Breast epithelium (tissue), 2 donors: ENCODE measurements around a stretch of chr6.

- PRO-cap, result no peak
- RAMPAGE, long total RNA, 2 experiments, result no peak in any of the 2 experiments
Measured at GRCh38 chr6:146770231-146770544, 171.4 kb downstream of the ADGB start.

DNA sequence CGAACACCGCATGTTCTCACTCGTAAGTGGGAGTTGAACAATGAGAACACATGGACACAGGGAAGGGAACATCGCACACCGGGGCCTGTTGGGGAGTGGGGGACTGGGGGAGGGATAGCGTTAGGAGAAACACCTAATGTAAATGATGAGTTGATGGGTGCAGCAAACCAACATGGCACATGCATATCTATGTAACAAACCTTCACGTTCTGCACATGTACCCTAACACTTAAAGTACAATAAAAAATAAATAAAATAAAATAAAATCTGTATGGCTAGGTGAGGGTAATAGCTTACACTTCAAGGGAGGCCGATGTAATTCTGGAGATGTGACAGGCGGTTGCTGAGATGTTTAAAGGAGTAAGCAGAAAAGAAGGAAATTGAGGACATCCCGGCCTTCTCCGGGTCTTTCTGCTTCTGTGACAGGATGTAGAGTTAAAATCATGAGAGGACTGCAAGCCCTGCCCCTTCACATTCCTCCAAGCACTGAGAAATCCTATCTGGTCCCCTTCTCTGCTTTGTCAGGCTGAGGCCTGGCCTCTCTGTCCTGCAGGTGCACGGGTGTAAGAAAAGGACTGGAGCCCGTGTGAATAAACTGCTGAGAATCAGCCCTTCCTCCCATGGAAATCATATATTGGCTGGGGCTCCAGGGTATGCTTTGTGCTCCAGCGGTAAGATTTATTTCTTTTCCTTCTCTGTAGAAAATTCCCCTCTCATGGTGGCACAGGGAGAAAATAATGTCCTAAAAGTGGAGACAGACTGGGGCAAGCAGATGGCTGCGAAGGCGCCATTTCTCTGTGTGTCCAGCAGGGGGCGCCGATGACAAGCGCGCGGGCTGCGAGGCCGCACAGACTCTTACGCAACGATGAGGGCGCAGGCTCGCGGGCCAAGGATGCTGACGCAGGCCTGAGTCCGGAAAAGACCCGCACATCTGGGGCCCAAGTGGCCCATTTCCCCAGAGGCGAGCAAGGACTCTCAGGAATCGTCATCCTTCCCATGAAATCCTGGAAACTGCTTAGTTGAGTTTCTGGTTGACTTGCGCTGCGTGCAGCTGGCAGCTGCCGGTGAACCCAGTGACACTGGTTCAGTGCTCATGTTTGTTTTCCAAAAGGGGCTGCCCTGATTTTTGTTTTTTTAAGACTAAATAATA is 258.4 kb downstream of the ADGB start:
- PRO-cap, result no peak
- RAMPAGE, long total RNA, 2 experiments, result no peak in any of the 2 experiments

GRCh38 chr6:146889253-146889644 is 290.5 kb downstream of the ADGB start:
- PRO-cap, result no peak
- RAMPAGE, long total RNA, 2 experiments, result no peak in any of the 2 experiments

DNA sequence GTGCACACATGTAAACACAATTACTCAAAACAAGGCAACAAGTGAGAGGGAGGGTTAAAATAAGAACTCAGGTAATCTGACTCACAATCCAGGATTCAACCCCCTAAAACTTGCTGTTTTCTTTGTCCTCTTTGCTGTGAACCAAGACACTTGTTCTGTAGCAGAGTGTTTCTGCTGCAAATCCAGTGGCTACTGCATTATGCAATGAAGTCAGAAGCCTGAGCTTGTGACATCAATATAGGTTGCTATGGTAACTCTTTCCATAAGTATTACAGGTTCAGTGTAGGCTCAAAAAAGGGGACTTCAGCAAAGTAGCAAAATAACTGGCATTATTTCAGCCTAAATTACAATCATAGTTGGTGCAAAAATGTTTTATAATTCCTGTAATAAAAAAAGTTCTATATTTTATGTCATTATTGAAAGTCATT is 72.4 kb upstream of the STXBP5 start:
- PRO-cap, result no peak
- RAMPAGE, long total RNA, 2 experiments, result no peak in any of the 2 experiments

- PRO-cap, result no peak
- RAMPAGE, long total RNA, 2 experiments, result no peak in any of the 2 experiments
Measured at GRCh38 chr6:147175315-147175514, 29.0 kb upstream of the STXBP5 start.

GRCh38 chr6:147222008-147222952 is 18.1 kb downstream of the STXBP5 start:
- PRO-cap, result no peak
- RAMPAGE, long total RNA, 2 experiments, result no peak in any of the 2 experiments

DNA sequence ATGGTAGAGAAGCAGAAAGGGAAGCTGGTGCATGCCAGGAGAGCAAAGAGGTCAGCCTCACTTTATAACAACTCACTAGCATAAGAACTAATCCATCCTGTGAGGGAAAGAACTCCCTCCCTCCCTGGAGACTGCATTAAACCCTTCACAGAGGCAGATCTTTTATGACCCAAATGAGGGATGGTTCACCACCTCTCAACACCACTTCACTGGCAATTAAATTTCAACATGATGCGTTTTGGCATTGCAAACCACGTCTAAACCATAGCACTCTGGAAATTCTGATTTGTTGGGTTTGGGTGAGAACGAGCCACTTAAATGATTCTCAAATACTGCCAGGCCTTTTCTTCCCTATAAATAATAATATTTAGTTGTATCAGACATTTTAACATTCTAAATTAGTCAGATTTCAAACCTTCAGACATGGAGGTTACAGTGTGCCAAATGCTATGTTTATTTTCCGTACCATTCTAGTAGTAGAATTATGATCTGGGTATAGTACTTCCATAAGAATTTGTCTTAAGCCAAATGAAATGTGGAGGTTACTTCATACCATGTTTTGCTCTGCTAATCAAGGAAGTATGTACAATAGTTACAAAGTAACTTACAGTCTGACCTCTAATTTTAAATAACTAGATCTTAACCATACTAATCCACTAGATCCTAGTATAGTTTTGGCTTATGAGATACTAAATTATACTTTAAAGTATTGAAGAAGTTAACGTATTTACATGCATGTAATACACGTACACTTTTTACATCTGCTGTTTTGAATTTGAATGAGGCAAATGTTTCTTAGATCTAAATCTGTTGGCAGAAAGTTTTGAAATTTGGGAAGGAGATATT is 34.3 kb downstream of the STXBP5 start:
- PRO-cap, result no peak
- RAMPAGE, long total RNA, 2 experiments, result no peak in any of the 2 experiments

- PRO-cap, result no peak
- RAMPAGE, long total RNA, 2 experiments, result no peak in any of the 2 experiments
Measured at GRCh38 chr6:147331402-147332817, 127.7 kb downstream of the STXBP5 start.

- PRO-cap, result no peak
- RAMPAGE, long total RNA, 2 experiments, result no peak in any of the 2 experiments
Measured at GRCh38 chr6:147341430-147342516, 137.6 kb downstream of the STXBP5 start.

- PRO-cap, result unidirectional peak, plus-strand start at chr6:147510156
- RAMPAGE, long total RNA, 2 experiments, result no peak in any of the 2 experiments
Measured at GRCh38 chr6:147509687-147510347, 1.3 kb downstream of the SAMD5 start.

GRCh38 chr6:147619874-147620234 is 111.4 kb downstream of the SAMD5 start:
- PRO-cap, result no peak
- RAMPAGE, long total RNA, 2 experiments, result no peak in any of the 2 experiments

DNA sequence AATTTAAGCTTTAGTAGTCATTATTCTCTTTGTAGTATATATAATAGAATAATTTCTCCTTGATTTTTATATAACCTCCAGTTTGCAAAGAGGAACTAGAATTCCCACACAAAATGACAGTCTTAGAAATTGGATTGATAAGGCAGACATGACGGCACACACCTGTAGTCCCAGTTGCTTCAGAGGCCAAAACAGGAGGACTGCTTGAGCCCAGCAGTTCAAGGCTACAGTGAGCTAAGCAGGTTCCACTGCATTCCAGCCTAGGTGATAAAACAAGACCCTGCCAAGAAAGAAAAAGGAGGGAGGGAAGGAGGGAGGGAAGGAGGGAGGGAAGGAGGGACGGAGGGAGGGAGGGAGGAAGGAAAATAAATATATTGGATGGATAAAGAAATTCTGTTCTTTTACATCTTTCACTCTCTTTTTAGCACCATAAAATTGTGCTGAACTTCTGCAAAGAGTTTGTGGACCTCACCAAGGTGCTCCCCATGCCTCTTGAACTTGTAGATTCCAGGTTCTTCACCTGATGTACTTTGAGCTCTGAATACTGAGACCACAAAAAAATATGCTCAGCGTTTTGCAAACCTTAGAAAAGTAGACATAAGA is 77.5 kb upstream of the SASH1 start:
- PRO-cap, result no peak
- RAMPAGE, long total RNA, 2 experiments, result no peak in any of the 2 experiments

DNA sequence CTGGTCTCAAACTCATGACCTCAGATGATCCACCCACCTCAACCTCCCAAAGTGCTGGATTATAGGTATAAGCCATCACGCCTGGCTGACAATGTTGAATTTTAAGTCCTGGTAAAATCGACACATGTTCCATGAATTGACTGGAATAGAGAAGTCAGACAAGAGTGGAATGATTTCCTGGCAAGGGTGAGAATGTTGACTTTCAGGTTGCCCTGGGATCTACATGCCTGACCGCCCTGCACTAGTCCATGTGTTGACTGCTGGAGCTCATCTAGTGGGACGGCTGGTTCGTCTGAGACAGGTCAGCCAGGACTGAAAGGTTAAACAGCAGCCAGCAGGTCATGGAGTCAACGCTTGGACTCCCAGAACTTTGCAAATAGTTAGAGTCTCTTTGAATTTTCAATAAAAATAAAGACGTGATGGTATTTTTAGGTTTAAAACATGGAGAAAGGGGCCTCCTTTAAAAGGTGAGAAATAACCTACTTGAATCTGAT is 88.8 kb downstream of the SASH1 start:
- PRO-cap, result no peak
- RAMPAGE, long total RNA, 2 experiments, result no peak in any of the 2 experiments

DNA sequence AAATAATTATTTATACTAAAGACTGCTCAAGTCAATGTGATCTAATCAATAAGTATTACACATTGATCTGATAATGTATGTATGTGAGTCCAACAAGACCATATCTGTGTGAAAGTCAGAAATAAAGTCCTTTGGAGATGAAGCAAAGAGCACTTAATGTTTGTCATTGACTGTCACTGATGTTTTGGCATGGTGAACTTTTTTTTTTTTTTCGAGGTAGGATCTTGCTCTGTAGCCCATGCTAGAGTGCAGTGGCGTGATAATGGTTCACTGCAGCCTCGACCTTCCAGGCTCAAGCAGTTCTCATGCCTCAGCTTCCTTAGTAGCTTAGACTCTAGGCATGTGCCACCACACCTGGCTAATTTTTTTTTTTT is 139.7 kb downstream of the SASH1 start:
- PRO-cap, result unidirectional peak, plus-strand start at position 198 of the sequence
- RAMPAGE, long total RNA, 2 experiments, result no peak in any of the 2 experiments

DNA sequence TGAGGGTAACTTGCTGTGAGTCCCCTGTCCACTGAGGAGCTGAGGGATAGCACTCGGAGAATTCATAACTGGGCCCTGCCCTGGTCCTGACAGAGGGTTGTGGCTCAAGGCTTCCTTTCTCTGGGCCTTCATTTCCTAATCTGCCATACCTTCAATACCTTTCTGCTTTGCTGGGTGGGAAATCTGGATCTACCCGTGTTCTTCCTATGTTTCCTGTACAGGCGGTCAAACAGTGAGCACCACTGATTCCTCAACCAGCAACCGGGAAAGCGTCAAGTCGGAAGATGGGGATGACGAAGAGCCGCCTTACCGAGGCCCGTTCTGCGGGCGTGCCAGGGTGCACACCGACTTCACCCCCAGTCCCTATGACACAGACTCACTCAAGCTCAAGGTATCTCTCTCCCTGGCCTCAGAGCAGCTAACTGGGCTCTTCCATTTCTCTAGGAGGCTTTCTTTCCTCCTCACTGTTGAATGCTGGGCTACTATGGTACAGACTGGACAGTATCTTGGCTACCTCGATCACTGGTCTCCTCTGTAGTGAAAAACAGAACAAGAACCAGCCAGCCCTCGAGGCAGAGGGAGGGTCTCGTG is 190.0 kb downstream of the SASH1 start:
- PRO-cap, result no peak
- RAMPAGE, long total RNA, 2 experiments, result no peak in any of the 2 experiments

GRCh38 chr6:148747161-148748250 is 676 bp downstream of the UST start:
- PRO-cap, result no peak
- RAMPAGE, long total RNA, 2 experiments, result no peak in any of the 2 experiments

DNA sequence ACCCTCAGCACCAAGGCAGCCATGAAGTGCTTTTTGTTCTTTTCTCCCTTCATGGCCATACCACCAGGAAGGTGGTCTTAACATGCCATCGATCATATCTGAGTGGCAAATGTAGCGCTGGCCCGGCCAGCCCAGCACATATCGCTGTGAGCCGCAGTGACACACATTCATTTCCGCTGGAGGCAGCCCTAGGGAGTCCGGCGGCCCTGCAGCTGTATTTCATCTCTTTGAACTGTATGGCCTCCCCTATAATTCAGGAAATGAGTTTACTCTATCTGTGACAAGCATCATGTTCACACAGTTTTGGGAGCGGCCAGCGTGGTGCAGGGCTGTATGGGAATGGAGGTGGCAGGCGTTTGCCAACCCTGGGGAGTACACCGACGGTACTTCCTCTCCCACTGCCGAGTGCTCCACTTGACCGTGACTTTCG is 257.2 kb upstream of the TAB2 start:
- PRO-cap, result no peak
- RAMPAGE, long total RNA, 2 experiments, result no peak in any of the 2 experiments

DNA sequence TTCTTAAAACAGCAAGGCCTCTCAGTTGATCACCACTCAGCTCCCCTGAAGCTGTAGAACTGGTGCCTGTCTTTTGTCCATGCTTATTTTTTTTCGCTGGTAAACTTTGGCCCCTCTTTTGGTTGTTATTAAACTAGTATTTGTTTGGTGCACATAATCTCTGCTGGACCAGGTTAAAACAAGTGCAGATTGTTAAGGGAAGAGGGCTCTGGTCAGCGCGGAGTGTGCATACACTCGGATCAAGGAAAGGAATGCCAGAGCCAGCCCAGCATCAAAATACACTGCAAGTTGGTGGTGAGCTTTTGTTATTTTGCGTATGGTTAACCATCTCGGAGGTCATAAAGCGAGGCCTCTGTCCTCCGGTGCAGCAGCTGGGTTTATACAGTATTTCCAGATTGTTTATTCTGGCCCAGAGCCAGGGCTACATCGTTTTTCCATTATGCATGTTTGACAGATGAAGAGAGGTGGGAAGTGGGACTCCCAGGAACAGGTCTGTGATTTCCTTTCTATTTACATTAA is 256.7 kb upstream of the TAB2 start:
- PRO-cap, result no peak
- RAMPAGE, long total RNA, 2 experiments, result no peak in any of the 2 experiments

DNA sequence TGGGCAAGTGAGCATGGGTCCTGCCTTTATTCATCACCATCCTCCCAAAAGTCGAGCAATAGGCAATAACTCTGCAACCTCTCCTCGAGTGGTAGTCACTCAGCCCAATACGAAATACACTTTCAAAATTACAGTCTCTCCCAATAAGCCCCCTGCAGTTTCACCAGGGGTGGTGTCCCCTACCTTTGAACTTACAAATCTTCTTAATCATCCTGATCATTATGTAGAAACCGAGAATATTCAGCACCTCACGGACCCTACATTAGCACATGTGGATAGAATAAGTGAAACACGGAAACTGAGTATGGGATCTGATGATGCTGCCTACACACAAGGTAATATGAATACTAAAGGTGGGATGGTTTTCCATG is 20.9 kb upstream of the SUMO4 start:
- PRO-cap, result no peak
- RAMPAGE, long total RNA, 2 experiments, result no peak in any of the 2 experiments

DNA sequence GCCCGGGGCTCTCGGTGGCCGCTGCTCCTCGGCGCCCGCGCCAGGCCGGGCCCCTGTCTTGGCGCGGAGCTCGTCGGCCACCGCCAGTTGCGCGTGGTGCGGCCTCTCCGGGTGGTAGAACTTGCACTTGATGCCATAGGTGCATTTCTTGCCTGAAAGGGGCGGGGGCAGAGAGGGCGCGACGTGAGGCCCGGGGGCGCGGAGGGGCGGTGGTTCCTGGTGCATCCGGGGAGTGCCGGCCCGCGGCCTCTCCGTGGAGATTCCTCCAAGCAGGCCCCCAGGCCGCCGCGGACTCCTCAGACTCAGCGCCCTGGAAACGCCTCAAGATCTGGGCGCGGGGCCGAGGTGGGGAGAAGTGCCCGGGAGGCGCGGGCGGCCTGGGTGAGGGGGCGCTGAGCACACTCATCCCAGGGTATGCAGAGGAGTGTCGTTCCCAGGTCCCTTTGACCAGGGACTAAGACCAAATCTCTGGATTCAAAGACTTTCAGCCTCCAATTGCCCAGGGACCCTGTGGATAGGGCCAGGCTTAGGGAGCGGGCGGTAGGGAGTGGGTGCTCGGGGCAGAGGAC is 33.4 kb downstream of the ZC3H12D start:
- PRO-cap, result no peak
- RAMPAGE, long total RNA, 2 experiments, result no peak in any of the 2 experiments